Liver (tissue), 9 donors: ENCODE results near the gene CNTN3.

GRCh38 chr3:72127854-72128274 is 342.9 kb upstream of the PROK2 start:
- PRO-cap, 5 experiments = peak in 1 of 5 experiments; most common minus-strand start chr3:72127992 (in 1)
- RAMPAGE, long total RNA, 2 experiments = no peak in any of the 2 experiments
- RRBS = no CpG with 5 or more reads among the region's 3 CpGs

GRCh38 chr3:72151541-72152004 is 366.6 kb upstream of the PROK2 start:
- PRO-cap, 5 experiments = peak in 5 of 5 experiments; most common plus-strand start chr3:72151695 (in 2); most common minus-strand start chr3:72151628 (in 5)
- RAMPAGE, long total RNA, 2 experiments = no peak in any of the 2 experiments
- RRBS = no CpG with 5 or more reads among the region's 4 CpGs

DNA sequence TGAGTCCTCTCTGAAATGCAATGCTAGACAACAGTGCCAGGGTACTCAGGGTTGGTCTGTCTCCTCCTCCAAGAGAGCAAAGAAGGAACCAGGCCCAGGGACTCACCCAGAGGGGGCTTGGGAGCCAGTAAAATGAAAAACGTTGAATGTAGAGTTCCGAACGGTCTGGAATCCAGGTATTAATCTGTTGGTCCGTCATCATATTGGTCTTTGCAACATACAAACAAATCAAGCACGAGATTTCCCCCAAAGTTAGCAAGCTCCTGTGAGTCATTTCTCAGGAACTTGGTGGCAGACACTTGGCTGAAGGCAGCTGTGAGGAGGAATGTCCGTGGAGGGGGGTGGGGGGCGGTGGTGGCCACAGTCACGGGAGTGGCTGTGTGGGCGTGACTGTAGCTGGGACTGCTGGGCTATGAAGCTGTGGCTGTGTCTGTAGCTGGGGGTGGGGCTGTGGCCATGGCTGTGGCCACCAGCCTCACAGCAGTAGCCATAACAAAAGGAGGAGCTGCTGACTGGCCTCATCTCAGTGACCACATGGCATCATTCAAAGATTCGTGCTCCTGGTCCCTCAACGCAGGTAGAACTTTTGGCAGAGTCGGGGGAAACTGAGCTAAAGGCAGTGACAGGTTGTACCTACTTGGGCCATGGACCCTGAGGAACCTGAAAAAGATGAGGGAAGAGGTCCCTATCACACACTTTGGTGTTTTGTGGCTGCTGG is 360.9 kb downstream of the SHQ1 start:
- PRO-cap, 5 experiments = no peak in any of the 5 experiments
- RAMPAGE, long total RNA, 2 experiments = no peak in any of the 2 experiments
- RRBS = no CpG with 5 or more reads among the region's 12 CpGs

GRCh38 chr3:72523409-72523841 is 324.8 kb downstream of the SHQ1 start:
- PRO-cap, 5 experiments = no peak in any of the 5 experiments
- RAMPAGE, long total RNA, 2 experiments = no peak in any of the 2 experiments
- RRBS = no CpG with 5 or more reads among the region's 6 CpGs

- PRO-cap, 5 experiments = no peak in any of the 5 experiments
- RAMPAGE, long total RNA, 2 experiments = no peak in any of the 2 experiments
- RRBS = no CpG with 5 or more reads among the region's 5 CpGs
These were observed 126.6 kb downstream of the SHQ1 start for GRCh38 chr3:72721730-72722017.

- PRO-cap, 5 experiments = peak in 2 of 5 experiments; most common plus-strand start chr3:72822353 (in 1); most common minus-strand start chr3:72822243 (in 1)
- RAMPAGE, long total RNA, 2 experiments = no peak in any of the 2 experiments
- RRBS = no CpG with 5 or more reads among the region's 6 CpGs
These were observed 26.2 kb downstream of the SHQ1 start for GRCh38 chr3:72821870-72822528.

- PRO-cap, 5 experiments = no peak in any of the 5 experiments
- RAMPAGE, long total RNA, 2 experiments = no peak in any of the 2 experiments
- RRBS = no CpG with 5 or more reads among the region's 13 CpGs
These were observed 1.1 kb downstream of the GXYLT2 start for GRCh38 chr3:72888831-72889472.

DNA sequence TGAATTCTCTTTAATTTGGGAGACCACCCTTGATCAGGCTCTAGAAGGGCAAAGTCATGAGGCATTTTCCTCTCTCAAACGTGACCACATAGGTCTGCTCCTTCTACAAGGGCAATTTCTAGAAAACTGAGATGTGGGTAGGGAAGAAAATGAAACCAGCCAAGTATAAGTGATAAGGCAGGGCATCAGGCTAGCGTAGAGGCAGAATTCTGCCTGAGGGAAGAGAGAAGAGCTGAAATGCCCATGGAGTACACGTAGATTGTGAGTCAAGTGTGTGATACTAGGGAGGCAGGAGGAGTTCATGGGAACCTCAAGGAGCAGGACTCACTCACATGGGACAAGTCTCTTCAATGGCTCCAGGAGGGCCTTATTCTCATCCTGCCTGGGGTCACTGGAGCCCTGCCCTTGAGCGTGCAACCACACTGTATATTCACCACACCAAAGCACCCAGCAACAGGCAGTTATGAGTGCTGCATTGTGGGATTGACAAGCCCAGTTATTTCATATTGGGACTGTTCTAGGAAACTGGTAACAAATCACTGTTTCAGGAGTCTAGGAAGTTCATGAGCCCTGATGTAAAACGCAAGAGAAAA is 34.8 kb upstream of the PPP4R2 start:
- PRO-cap, 5 experiments = no peak in any of the 5 experiments
- RAMPAGE, long total RNA, 2 experiments = no peak in any of the 2 experiments
- RRBS = no CpG with 5 or more reads among the region's 5 CpGs

DNA sequence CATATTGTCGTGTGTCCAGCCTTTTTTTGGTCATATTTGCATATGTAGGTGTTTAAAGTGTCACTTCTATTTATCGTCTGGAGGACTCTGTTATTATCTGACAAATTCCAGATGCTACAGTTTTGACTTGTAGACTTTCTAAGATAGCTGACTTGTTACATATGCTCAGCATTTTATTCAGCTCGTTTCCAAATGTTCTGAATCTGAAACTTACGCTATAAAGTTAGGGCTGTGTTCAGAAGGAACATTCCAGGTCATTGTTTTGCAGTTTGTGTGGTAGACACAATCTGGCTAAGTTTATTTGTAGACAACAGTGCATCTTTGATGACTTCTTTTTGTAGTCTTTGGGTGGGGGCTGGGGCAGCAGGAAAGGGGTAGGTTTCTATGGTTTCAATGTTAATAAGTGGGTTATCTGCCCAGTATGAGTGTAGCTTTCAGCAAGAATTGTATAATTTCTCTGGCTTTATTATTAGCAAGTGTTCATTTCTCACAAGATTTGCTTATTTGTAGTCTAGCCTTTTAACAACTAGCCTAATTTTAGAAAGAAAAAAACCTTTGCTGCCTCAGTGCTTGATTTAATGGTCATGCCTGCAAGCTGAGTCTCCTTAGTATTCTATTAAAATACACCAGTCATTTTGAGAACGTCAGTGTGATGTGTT is 2.1 kb downstream of the PPP4R2 start:
- PRO-cap, 5 experiments = no peak in any of the 5 experiments
- RAMPAGE, long total RNA, 2 experiments = no peak in any of the 2 experiments
- RRBS = no CpG with 5 or more reads among the region's 5 CpGs

- PRO-cap, 5 experiments = no peak in any of the 5 experiments
- RAMPAGE, long total RNA, 2 experiments = no peak in any of the 2 experiments
- RRBS = no CpG with 5 or more reads among the region's 7 CpGs
These were observed 55.2 kb downstream of the PDZRN3 start for GRCh38 chr3:73569385-73570017.

DNA sequence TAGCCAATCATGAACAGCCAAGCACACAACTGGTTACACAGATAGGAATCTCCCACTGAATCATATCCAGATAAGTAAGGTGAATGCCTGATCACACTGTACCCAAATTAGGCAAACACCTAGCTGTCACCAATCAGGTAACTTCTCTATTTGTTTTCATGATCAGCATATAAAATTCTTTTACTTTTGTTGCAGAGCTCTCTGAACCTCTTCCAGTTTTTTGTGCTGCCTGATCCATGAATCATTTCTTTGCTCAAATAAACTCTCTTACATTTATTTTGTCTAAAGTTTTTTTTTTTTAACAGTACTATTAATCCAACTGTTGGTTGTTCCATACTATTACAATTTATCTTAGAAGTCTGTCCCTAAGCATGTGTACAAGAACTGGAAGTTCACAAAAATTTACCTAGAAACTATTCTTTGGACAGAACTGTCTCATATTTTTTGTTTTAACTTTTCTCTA is 205.2 kb downstream of the CNTN3 start:
- PRO-cap, 5 experiments = peak in 2 of 5 experiments; most common plus-strand start position 215 of the sequence (in 2)
- RAMPAGE, long total RNA, 2 experiments = no peak in any of the 2 experiments

DNA sequence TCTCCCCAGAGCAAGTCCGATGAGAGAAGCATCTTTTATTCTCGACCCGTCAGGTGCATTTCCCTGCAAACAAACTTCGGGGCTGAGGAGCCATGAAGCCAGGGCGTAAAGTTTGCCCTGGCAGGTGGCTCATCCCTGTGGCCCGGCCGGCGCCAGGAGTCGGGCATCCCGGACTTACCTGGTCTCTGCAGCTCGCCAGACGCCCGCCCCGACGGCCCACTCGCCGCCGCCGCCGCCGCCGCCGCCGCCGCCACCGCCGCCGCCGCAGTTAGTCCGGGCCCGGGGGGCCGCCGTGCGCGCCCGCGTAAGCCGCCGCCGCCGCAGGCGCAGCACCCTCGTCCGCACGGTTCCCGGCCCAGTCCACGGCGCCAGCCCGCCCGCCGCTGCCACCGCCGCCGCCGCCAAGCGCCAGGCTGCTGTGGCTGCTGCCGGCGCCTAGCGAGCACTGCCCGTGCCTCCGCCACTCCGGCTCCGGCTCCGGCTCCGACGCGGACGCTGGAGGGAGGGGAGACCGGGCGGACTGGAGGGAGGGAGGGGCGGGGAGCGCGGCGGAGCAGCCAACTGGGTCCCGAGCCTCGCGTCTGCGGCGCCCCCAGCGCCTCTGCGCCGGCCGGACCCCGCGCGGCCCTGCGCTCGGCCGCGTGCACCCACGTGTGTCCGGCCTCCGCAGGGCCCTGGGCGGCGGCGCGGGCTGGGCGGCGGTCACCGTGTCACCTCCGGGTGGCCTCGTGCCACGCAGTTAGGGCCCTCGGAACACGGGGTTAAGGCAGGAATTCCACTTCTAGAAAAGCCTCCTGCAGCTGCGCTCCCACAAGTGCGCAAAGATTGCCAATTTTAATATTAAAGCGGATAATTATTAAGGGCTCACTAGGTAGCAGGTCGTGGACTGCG is at the start of gene CNTN3:
Gene CNTN3, minus strand, starts transcription at position 447 of the 891 bp plus-strand sequence.
- PRO-cap, 5 experiments = peak in 5 of 5 experiments; most common plus-strand start position 769 of the sequence (in 2); most common minus-strand start position 603 of the sequence (in 4)
- RAMPAGE, long total RNA, 2 experiments = no peak in any of the 2 experiments
- RRBS = 5% methylated on average over 58 of the region's 110 CpGs

GRCh38 chr3:75423747-75424079 is 240.4 kb upstream of the FRG2C start:
- PRO-cap, 5 experiments = no peak in any of the 5 experiments
- RAMPAGE, long total RNA, 2 experiments = no peak in any of the 2 experiments
- RRBS = no CpG with 5 or more reads among the region's 6 CpGs

DNA sequence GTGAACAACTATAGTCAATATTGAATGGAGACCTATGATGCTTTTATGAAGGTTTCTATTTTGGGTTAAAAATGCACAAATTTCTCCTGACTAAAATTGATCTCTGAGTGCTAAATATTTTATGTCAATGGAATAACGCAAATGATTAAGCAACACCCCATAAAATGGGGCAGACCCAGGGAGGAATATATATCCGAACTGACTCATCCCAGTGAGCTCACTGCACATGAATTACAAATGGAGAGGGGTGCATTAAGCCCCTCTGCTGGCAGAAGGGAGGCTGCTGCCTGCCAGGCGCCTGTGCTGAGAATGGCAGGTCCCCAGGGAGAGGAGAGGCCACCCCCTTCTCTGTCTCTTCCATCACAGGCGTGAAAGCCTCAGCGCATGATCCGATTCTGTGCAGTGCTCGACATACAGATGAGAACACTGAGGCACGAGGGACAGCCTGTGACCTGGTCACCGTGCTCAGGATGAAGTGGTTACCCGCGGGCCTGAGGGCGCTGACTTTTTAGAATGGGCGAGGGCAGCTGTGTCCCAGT is 229.9 kb upstream of the FRG2C start:
- PRO-cap, 5 experiments = no peak in any of the 5 experiments
- RAMPAGE, long total RNA, 2 experiments = no peak in any of the 2 experiments
- RRBS = no CpG with 5 or more reads among the region's 13 CpGs

- PRO-cap, 5 experiments = peak in 5 of 5 experiments; most common plus-strand start chr3:75435339 (in 5)
- RAMPAGE, long total RNA, 2 experiments = no peak in any of the 2 experiments
- RRBS = no CpG with 5 or more reads among the region's 73 CpGs
These were observed 228.5 kb upstream of the FRG2C start for GRCh38 chr3:75435233-75436342.

- PRO-cap, 5 experiments = no peak in any of the 5 experiments
- RAMPAGE, long total RNA, 2 experiments = no peak in any of the 2 experiments
- RRBS = no CpG with 5 or more reads among the region's 9 CpGs
These were observed 88.9 kb upstream of the FRG2C start for GRCh38 chr3:75575255-75575533.

DNA sequence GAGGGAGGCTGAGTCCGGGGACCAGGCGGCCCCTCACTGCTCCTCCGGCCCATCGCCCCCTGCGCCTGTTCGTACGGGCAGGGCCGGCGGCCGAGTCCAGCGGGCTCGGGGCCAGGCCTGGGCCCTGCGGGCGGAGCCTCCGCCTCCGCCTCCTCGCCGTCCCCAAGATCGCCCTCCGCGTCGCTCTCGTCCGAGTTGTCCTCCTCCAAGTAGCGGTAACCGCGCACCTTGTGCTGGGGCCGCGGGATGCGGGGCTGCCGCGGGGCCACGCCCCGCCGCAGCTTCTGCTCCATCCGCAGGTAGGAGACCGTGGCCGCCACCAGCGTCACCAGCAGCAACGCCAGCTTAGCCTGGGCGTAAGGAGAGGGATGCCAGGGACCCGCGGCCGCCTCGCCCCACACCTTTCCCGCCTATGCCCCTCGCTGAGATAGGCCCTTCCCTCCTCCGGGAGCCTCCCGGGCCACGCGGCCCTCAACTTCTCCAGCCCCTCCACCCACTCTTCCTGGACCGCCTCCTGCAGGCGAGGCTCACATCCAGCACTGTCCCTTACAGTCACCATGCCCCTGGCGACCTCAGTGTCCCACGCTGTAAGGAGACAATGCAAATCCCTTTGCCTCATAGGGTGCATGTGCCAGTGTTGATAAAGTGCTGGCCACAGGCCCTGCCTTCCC is 44.5 kb upstream of the FRG2C start:
- PRO-cap, 5 experiments = no peak in any of the 5 experiments
- RAMPAGE, long total RNA, 2 experiments = no peak in any of the 2 experiments
- RRBS = 7% methylated on average over 6 of the region's 55 CpGs

DNA sequence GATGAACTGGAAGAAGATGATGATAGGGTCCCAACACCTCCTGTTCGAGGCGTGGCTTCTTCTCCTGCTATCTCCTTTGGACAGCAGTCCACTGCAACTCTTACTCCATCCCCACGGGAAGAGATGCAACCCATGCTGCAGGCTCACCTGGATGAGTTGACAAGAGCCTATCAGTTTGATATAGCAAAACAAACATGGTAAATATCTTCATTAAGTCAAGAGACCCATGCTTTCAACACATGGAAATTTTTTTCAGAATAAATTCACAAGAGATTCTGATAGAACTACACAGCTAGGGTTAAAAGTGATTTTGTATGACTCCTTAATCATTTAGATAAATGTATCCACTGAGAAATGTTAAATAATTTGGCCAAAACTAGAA is 577.7 kb downstream of the ROBO2 start:
- PRO-cap, 5 experiments = no peak in any of the 5 experiments
- RAMPAGE, long total RNA, 2 experiments = no peak in any of the 2 experiments
- RRBS = no CpG with 5 or more reads among the region's 3 CpGs

DNA sequence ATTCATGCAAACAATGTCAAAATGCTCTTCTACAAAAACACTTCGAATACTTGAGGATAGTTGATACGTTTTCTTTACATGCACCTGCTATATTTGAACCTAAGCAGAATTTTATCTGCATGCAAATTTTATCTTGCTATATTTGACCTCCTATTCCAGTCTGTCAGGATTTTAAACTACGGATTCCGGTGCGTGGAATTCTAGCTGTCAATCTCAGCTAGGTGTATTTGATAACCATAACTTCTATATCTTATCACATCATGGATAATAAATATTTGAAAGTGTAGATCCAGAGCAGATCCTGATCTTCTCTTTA is 699.0 kb downstream of the GBE1 start:
- PRO-cap, 5 experiments = peak in 1 of 5 experiments; most common minus-strand start position 202 of the sequence (in 1)
- RAMPAGE, long total RNA, 2 experiments = no peak in any of the 2 experiments
- RRBS = no CpG with 5 or more reads among the region's 5 CpGs

- PRO-cap, 5 experiments = no peak in any of the 5 experiments
- RAMPAGE, long total RNA, 2 experiments = no peak in any of the 2 experiments
- RRBS = no CpG with 5 or more reads among the region's 4 CpGs
These were observed 28.5 kb downstream of the GBE1 start for GRCh38 chr3:81732873-81733486.